Monocyte (primary cell): ENCODE measurements around a stretch of chr17.

GRCh38 chr17:67398411-67398918, 21.4 kb downstream of the PITPNC1 start:
- PRO-cap, 2 experiments, result no peak in any of the 2 experiments

DNA sequence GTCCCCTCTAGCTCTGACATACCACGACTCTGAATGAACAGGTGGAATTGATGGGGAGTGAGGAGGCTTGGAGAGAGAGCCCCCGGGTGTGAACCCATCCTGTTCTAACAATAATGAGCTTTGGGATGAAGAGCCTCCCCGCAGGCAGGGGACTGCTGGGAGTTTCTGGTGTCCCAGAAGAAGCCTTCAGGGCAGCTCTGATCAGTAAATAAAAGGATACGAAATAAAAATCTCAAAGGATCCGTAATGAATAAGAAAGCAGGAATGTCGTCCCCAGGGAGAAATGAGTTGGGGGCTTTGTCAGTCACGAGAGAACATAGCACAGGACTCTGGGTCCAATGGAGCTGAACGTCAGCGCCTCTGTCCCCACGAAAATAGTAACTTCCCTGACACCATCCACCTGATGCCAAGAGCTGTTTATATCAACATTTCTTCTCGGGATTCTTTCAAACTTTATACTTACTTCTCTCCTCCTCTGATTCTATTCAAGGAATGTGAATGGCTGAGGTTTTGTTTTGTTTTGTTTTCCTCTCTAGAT, 113.4 kb downstream of the PITPNC1 start:
- PRO-cap, 2 experiments, result no peak in any of the 2 experiments

DNA sequence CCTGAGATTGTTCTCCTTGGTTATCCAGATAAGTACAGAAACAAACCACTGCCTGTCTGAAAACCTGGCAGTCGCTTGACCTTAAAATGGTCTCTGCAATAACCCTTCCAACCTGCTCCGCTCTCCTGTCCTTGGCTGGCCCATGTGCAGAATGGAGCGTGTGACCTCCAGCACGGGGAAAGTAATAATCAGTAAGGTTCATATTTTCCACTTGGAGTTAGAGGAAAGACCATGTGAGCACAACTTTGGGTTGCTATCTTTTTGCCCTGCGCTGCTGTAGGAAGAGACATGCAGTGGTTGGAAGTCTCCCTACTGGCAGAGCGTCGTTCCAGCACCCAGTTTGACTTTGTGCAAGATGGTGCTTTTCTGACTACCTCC, 110.9 kb upstream of the NOL11 start:
- PRO-cap, 2 experiments, result no peak in any of the 2 experiments

GRCh38 chr17:67657396-67657622, 60.4 kb upstream of the NOL11 start:
- PRO-cap, 2 experiments, result no peak in any of the 2 experiments

DNA sequence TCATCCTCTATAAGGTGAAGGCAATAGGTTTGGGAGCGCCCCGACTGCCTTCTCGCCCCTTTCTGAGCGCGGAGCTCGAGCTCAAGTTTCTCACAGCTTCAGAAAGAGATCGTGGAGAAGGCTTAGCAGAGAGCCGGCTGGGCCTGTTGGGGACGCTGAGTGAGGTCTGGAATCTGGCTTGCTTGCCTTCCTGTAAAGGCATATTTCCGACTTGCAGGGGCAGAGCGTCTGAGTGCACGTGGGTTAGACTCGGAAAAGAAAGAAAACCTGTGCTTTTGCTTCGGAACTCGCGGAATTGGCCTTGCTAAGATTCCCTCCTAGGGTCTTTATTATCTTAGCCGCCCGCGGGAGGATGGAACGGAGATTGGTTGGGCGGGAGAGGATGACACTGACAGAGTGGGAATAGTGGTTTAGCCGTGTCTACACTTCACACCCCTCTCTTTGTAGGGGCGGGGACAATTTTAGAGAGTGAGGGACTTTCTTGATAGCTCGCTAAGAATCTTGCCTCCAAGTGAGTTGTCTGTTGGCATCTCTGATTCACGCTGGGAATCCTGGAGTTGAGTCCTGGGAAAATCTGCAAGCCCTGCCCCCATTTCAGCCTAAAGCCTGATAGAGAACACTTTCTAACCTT, 454 bp downstream of the NOL11 start:
- PRO-cap, 2 experiments, result no peak in any of the 2 experiments

DNA sequence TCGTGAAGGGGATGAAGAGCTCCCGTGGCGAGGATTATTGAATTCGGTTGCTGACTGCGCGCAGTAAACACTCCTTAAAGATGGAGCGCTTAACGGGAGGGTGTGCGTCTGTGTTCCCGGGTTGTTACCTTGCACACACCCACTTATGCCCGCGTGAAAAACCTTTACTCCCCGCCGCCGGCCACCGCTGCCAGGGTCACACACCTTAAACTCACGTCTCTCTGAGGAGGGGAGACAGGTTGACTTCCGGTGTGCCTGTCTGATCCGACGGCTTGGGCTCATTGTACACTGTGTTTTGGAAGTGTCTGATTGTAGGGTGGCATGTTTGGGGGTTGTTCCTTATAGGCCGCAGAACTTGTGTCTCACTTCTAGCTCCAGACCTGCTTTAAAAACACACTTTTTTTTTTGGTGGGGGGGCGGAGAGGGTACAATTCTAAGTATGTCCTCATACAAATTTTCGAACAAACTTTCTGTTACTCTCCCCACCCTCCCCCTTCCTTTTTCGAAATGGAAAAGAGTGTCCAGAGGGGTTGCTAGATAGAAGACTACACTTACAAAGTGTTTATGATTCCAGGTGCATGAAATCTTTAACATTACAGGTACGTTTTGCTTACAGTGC, 66.9 kb downstream of the KPNA2 start:
- PRO-cap, 2 experiments, result no peak in any of the 2 experiments

- PRO-cap, 2 experiments, result peak in 2 of 2 experiments; most common plus-strand start chr17:68205472 (in 2); most common minus-strand start chr17:68205334 (in 2)
Observed at GRCh38 chr17:68205199-68205605, 42.6 kb upstream of the AMZ2 start.

- PRO-cap, 2 experiments, result no peak in any of the 2 experiments
Observed at GRCh38 chr17:68295971-68296497, 4.7 kb downstream of the ARSG start.

- PRO-cap, 2 experiments, result peak in 1 of 2 experiments; most common minus-strand start chr17:68413964 (in 1)
Observed at GRCh38 chr17:68413357-68414298, 43.7 kb downstream of the WIPI1 start.

DNA sequence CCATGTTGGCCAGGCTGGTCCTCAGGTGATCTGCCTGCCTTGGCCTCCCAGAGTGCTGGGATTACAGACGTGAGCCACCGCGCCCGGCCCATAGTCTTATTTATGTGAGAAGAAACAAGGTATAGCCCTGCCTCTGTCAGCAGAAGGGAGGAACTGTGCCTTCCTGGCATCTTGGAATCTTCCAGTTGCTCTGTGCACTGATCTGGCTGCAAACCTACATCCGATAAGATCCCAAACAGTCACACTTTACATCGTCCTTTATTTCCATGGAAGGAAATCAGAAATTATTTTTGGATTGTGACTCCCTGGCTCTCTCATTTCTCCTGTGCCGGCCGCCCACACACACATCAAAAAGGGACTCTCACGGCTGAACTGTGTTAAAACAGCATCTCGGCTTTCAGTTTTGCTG, 23.3 kb downstream of the WIPI1 start:
- PRO-cap, 2 experiments, result no peak in any of the 2 experiments

DNA sequence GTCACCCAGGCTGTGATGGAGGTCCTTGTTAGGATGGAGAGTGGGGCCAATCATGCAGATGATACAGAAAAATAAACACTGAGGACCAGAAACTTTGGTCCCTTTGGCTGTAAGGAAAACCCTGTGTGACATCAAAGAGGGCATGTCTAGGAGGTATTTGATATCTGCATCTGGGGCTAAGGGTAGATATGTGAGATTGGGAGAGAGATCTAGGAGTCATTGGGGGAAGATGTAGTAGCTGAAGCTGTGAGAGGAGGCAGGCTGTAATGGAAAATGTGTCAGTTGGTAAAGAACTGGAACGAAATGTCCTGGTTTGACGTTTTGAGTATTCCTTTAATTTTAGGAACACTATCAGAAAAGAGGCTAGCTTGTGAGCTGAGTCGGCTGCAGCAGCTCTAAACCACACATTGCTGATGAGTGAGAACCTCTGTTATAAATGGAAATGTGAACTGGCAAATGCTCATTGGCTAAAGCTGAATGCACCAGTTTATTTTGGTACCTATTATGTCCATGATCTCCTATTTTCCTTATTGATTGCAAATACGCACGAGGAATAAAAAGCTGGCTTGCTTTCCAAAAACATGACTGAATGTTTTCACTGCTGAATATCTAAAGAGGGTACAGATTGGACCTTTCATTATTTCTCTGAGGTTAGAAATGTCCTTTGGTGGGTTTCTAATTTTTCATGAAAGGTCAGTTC, 11.0 kb upstream of the WIPI1 start:
- PRO-cap, 2 experiments, result no peak in any of the 2 experiments

- PRO-cap, 2 experiments, result no peak in any of the 2 experiments
Observed at GRCh38 chr17:68554519-68555164, 42.4 kb downstream of the PRKAR1A start.

DNA sequence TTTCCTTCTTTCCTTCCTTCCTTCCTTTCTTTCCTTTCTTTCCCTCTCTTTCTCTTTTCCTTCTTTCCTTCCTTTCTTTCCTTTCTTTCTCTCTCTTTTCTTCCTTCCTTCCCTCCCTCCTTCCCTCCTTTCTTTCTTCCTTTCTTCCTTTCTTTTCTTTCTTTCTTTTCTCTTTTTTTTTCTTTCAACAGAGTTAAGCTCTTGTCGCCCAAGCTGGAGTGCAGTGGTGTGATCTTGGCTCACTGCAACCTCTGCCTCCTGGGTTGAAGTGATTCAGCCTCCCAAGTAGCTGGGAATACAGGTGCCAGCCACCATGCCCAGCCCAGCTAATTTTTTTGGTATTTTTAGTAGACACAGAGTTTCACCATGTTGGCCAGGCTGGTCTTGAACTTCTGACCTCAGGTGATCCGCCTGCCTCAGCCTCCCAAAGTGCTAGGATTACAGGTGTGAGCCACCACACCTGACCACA, 27.6 kb downstream of the FAM20A start:
- PRO-cap, 2 experiments, result no peak in any of the 2 experiments

DNA sequence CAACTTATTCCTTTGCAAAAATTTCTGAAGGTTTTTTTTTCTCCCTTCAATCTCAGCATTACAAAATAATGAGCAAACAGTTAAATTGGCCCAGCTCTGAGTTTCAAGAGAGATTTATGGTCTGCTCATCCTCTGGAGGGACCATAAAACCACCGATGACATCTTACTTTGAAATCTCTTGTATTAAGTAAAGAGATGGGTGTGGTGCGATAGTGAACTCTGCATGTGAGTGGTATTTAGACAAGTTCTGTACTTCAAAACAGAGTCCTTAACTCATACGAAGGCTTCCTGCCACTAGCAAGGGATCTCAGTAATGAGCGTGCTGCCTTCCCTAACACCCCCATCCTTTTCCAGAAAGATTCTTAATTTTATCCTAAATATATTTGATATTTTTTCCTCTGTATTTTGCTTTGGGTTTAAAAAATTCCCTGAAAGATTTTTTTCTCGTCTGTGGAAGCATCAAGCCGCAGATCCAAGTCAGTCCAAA, 2.0 kb downstream of the FAM20A start:
- PRO-cap, 2 experiments, result no peak in any of the 2 experiments

- PRO-cap, 2 experiments, result no peak in any of the 2 experiments
Observed at GRCh38 chr17:68627734-68628487, 26.7 kb upstream of the FAM20A start.

DNA sequence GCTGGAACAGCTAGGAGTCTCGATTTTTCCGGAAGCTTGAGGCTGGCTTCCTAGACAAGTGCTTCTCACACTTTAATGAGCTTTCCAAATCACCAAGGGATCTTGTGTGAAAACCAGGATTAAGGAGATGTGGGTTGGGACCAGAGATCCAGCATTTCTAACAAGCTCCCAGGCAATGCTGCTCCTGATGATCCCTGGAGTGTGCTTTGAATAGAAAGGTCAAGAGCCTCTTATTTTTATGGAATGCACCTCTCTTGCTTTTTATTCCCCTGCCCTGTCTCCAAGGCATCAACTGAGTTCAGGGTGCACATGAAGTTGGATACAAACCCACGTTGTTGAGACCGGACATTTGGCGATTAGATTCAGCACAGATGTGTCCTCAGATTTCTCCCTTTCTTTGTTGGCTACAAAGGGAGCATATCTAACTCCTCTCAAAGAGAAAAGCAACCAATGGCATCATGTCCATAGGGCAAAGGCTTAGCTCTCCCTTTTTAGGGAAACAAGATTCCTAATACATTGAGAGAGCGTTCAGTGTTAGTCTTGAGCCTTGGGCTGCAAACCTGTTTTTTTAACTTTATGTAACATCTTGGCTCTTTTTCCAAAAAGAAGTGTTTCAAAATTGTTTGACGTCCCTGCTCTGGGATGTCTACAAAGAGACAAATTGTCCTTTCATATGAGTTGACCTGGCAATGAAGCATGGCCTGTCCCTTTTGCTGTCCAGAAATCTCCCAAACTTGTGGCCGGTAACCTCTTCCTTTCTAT, 40.6 kb upstream of the FAM20A start:
- PRO-cap, 2 experiments, result no peak in any of the 2 experiments

DNA sequence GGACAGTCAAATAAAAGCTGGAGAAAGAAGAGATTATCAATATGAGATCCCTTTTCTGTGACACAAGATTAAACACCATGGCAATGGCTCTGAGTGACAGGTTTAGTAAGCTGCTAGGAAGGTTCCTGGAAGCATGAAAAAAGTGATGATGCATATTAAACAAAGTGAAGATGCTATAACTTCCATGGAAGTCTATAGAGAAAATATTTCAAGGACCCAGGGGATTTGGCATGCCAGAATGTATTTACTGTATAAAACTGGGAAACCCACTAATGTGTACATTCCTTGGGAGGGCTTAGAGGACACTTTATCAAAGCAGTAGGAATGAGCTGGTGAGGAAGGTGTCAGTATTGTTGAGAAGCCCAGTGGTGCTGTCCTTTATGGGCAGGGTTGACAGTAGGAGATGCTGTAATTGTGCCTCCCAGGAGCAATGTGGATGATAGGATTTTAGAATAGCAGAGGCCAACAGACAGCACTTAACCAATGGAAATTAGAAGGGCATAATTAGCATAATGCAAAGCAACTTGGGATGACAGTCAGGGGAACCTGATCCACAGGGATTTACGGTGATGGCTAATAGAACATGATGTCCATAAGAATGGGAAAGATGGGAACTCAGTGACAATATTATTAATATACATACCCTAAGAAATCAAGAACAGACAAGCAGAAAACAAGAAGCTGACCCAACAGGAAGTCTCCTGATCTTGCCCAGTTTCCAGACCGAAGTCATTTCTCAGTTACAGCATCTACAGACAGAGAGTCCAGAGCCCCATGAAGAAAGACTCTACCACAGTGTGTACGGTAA, 132.9 kb downstream of the ABCA8 start:
- PRO-cap, 2 experiments, result no peak in any of the 2 experiments

- PRO-cap, 2 experiments, result no peak in any of the 2 experiments
Observed at GRCh38 chr17:68884768-68885443, 70.3 kb downstream of the ABCA8 start.

DNA sequence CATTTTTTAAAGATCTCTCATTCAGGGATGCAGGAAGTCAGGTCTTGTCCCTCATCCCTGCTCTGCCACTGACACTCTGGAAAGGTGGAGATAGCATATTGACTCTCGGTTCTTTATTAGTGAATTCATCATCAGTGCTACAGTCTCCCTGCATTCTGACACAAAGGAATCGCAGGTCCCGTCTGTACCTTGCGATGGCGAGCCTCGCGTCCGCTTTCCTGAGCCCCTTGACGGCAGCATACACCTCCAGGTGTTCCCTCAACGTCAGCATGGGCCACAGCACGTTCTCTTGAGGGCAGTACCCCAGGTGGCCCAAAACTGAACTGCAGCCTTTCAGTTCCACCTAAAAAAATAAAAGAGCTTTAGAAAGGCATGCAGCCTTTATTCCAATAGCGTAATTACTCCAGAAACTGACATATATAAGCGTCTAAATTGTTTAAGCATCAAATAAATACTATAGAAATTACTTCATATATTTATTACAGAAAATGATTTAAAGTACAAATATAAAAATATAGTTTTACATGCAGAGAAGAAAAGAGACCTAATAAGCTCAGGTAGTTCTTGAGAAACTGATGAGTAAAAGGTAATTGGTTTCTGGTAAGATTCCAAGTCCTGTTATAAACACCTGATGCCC, 24.2 kb upstream of the ABCA9 start:
- PRO-cap, 2 experiments, result no peak in any of the 2 experiments

DNA sequence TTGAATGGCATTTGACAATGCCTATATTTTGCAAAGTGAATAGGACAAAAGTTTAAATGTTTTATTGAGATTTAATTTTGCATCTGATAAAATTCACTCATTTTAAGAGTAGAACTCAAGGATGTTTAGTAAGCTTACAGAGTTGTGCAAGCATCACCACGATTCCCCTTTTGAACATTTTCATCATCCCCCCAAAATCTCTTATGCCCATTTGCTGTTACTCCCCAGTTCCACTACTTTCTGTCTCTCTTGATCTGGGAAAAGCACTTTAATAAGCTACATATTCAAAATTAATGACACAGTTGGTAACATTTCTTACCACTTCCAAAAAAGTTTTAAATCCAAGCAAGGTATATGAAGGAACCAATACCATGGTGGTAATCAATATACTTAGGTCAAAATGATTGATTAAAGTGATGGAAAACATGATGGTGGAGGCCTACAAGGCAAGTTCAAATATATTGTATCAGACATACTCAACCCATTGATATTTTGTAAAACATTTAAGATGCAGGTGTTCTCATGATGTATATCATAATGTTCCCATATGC, 30.2 kb upstream of the ABCA9 start:
- PRO-cap, 2 experiments, result no peak in any of the 2 experiments